Karpas-422 (cell line): ENCODE data around the genes MAGEB6B and NR0B1.

GRCh38 chrX:24494634-24495351, 29.7 kb downstream of the PDK3 start:
- PRO-cap: no peak
- RAMPAGE, long total RNA: no peak

DNA sequence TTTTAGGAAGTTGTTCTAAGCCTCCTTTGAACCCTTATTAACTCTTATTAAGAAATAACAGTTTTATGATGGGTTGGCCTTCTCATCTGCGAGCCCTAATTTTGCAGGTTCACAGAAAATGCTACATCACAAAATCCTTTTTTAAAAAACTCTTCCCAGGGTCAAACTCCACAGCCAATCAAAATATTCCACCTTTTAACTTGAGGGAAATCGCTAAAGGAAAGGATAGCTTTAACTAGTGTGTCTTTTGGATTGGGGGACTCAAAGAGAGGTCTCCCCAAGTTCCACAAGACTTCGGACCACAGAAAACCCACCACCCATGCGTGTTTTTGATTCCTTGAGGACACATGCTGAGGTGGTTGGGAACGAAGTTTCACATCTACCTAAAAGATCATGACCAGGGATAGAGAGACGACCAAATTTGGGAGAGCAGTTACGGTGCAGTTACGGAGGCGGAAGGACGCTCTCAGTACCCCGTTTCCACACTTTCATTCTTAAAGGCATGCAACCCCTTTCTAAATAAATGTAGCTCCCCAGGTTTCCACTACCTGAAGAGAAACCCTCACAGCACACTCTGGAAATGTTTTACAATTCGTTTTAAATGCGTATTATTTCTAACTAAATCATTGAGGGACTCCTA, 1.2 kb downstream of the PCYT1B start:
- PRO-cap: no peak
- RAMPAGE, long total RNA: no peak

DNA sequence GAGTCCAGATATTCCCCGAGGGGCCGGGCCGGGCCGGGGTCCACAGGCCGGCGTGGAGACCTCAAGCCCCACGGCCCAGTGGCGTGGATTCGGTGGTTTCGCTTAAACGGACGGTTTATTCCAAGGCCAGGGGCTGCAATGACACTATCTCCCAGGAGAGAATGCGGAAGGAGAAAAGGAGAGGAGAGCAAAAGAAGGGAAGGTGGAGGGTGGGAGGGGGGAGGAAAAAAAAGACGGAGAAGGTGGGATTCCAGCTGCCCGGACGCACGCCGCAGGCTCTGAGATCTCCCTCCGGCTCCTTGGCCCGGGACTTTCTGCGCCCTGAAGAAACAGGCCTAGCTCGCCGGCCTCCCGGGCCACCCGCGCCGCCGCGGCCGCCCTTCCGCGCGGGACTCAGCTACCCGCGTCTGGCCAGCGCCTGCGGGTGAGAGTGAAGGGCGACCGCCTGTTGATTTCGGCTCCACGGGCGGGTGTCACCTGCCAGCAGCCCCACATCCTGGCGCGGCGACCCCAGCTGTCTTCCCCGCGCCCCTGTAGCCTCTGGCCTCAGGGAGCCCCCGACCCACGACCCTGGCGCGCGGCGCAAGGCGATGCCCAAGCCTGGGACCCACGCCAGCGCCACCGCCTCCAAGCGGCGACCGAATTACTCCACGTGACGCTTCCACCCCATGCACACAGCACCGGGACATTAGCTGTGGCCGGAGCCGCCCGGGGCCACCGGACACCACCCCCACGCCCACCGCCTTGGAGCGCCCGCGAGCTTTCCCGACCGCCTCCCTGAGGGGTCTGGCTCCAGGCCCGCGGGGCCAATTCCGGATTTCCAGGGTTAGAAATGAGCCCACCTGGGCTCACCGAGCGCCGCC, 10.4 kb downstream of the ARX start:
- PRO-cap: no peak
- RAMPAGE, long total RNA: no peak

- PRO-cap: no peak
- RAMPAGE, long total RNA: no peak
These were observed 3.8 kb downstream of the ARX start for GRCh38 chrX:25011681-25012695.

- PRO-cap: no peak
- RAMPAGE, long total RNA: no peak
These were observed at the start of gene MAGEB6B for GRCh38 chrX:26160229-26160850. TSS of gene MAGEB6B (plus strand) at chrX:26160601.

GRCh38 chrX:28591599-28591835, 4.3 kb downstream of the IL1RAPL1 start:
- PRO-cap: no peak
- RAMPAGE, long total RNA: no peak

- PRO-cap: no peak
- RAMPAGE, long total RNA: no peak
These were observed at the start of gene NR0B1 for GRCh38 chrX:30308888-30309892. TSS of gene NR0B1 (minus strand) at chrX:30309390.

GRCh38 chrX:30576179-30576378, 1.5 kb downstream of the TASL start:
- PRO-cap: unidirectional peak, plus-strand start at chrX:30576275
- RAMPAGE, long total RNA: no peak

DNA sequence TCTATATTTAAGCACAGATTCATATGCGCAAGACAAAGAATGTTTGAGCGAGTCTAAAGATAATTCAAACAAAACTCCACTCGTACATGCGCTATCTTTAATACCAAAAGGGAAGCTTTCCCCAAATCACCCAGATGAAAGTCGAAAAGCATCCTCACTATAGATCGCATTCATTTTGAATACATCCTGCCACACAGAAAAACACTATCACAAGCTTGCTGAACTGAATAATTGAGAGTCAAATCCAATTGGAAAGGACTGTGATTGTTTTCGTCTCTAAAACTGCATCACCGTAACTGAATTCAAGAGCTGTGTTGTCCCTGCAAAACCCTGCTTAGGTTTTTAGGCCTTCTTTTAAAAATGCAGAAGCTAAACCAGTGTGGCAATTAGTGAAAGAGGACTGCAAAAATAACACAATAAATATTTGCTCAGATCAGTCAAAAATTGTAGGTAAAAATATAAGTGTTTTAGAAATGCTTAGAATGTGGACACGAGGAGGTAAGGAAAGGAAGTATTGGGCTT, 586 bp downstream of the TASL start:
- PRO-cap: no peak
- RAMPAGE, long total RNA: no peak

DNA sequence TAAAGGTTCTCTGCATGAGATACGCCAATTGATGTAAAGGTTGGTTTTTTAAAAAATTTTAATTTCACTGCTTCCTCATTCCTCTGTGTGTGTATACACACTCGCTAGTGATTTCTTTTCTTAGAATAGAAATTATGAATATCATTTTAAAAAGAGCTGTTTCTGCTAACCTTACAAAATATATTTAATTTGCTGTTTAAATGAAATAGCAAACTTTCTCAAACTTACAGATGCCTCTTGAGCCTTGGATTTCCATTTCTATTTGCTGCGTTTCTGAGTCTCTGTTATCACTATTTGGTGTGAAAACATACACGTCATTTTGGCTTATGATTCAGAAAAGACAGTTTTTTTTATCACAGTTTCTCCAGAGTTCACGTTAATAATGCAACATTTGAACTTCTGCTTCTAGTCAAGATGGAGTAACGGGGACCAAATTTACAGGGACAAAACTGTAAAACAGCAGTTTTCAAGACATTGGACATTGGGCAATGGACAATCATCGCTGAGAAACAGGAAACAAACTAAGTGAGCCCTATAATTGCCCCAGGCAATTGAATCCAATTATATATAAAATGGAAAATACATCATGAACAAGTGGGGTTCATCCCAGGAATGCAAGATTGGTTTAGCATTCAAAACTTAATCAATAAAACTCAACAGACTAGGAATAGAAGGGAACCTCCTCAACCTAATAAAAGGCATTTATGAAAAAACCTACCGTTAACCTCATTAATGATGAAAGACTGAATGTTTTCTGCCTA, 36.1 kb upstream of the TASL start:
- PRO-cap: no peak
- RAMPAGE, long total RNA: no peak

- PRO-cap: no peak
- RAMPAGE, long total RNA: no peak
These were observed 82.6 kb upstream of the TAB3 start for GRCh38 chrX:30971587-30972161.

- PRO-cap: no peak
- RAMPAGE, long total RNA: no peak
These were observed 157.0 kb upstream of the FTHL17 start for GRCh38 chrX:31228637-31229449.

- PRO-cap: no peak
- RAMPAGE, long total RNA: no peak
These were observed 921.8 kb upstream of the FTHL17 start for GRCh38 chrX:31993644-31994029.

DNA sequence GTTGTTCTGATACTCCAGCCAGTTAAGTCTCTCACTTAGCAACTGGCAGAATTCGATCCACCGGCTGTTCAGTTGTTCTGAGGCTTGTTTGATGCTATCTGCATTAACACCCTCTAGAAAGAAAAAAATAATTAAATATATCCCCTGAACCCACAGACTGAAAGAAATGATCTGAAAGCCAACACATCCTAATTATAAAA, 720.0 kb downstream of the DMD start:
- PRO-cap: no peak
- RAMPAGE, long total RNA: no peak

DNA sequence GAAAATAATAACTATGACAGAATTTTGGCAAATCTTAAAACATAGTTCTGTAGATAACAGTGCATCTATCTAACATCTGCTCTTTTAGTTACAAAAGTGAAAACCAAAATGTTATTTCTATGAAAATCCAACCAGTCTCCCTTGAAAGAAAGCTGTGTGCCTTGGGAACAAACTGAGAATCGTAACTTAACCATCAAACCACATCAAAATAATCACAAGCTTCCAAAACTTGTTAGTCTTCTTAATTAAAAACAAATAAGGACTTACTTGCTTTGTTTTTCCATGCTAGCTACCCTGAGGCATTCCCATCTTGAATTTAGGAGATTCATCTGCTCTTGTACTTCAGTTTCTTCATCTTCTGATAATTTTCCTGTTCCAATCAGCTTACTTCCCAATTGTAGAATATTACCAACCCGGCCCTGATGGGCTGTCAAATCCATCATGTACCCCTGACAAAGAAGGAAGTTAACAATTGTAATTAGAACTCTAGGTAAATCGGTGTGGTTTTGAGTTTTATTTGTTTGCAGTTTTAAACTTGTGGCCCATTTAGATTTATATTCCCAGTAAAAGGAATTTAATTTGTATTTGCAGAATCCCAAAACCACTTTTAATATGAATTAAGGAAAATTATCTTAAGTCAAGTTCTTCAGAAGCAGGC, 567.4 kb downstream of the DMD start:
- PRO-cap: no peak
- RAMPAGE, long total RNA: no peak

- PRO-cap: no peak
- RAMPAGE, long total RNA: no peak
These were observed 566.6 kb downstream of the DMD start for GRCh38 chrX:32644791-32645115.

GRCh38 chrX:33726629-33727188, 405.4 kb downstream of the FAM47A start:
- PRO-cap: no peak
- RAMPAGE, long total RNA: no peak

DNA sequence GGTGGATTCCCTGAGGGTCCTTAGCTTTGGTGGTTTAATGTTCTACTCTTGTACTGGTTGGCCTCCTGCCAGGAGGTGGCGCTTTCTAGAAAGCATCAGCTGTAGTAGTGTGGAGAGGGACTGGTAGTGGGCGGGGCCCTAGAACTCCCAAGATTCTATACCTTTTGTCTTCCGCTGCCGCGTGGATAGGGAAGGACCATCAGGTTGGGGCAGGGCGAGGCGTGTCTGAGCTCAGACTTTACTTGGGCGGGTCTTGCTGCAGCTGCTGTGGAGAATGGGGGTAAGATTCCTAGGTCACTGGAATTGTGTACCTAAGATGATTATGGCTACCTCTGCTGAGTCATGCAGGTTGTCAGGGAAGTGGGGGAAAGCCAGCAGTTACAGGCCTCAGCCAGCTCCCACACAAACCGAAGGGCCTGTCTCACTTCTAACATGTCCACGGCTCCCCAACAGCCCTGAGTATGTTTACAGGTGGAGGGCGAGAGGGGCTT, 390.2 kb downstream of the FAM47A start:
- PRO-cap: no peak
- RAMPAGE, long total RNA: no peak

DNA sequence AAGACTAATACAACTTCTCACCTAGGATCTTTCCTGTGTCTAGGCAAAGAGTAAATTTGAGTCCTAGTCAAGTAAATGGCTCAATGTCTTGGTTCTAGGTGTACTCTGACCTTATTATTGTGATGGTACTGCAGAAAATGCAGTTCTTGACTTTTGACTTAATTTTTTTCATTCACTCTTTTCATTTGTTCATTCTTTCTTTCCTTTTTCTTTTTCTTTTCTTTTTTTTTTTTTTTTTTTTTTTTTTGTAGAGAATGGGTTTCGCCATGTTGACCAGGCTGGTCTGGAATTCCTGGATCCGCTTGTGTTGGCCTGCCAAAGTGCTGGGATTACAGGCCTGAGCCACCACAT, 260.9 kb downstream of the TMEM47 start:
- PRO-cap: no peak
- RAMPAGE, long total RNA: no peak

- PRO-cap: no peak
- RAMPAGE, long total RNA: no peak
These were observed 2.1 kb downstream of the TMEM47 start for GRCh38 chrX:34654939-34655477.